ENCODE measurements around a stretch of chr1.

DNA sequence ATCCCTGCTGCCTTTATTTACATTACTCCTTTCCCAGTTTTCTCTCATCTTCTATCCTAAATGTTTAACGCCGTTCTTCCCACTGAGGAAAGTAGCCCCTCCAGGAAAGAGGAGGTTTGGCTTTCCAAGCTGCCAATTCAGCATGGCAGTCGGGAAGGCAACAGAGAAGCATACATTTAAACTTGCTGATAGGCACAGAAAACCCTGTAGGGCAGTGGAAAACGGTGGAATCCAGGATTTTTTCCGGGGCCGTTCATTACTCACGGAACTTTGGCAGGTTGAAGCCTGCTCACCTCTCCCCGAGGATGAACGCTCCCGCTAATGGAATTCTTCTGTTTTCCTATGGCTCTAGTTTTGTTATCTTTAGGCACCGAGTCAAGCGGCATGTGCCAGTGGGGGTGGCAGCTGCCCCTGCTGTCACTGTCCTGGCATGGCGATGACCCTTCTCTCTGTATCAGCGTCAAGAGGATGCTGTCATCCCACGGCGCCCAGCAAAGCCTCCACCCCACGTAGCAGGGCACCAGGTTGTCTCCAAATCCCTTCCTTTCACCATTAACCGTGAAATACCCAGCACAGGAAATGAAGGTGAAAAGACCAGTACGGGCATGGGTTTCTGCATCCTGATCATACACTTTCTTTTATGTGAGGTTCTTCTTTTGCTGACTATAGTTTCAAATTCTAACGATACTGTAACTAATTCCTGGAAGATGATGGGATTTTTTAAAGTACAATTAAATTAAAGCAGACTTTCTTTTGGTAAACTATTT, 48.4 kb downstream of the ZBTB18 start:
- RRBS, result no CpG with 5 or more reads among the region's 20 CpGs

GRCh38 chr1:244234339-244234845, 118.0 kb upstream of the C1orf100 start:
- RRBS, result no CpG with 5 or more reads among the region's 12 CpGs

- RRBS, result no CpG with 5 or more reads among the region's 8 CpGs
Observed at GRCh38 chr1:244705883-244706686, 24.7 kb downstream of the ENSG00000284188 start.

DNA sequence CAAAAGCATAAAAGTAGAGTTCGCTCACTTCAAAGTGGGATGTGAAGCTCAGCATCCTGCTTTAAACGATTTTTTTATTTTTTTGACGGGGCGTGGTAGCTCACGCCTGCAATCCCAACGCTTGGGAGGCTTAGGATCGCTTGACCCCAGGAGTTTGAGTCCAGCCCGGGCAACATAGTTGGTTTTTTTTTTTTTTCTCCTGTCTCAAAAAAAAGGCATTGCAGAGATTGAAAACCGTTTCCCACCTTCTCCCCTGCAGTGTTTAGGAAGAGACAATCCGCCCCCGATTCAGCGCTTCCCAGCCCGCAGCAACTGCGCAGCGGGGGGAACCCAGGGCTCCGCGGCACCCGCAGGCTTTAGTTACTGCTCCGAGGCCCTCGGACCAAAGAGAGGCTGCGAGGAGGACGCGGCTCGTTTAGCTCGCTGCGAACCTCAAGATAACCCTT, 930 bp downstream of the ENSG00000284188 start:
- RRBS, result no CpG with 5 or more reads among the region's 26 CpGs

GRCh38 chr1:244761363-244761675, 30.5 kb upstream of the ENSG00000284188 start:
- RRBS, result no CpG with 5 or more reads among the region's 12 CpGs

DNA sequence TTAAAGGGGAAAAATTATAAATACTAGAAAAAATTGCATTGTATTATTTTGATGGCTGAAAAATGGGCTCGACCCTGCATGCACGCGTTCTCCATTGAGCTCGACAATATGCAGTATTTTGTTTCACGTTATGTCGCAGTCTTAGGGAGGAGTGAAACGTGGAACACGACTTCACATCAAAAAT, 913 bp upstream of the COX20 start:
- RRBS, result no CpG with 5 or more reads among the region's 8 CpGs

GRCh38 chr1:244839717-244839903, 4.2 kb downstream of the COX20 start:
- RRBS, result no CpG with 5 or more reads among the region's 1 CpG

- RRBS, result no CpG with 5 or more reads among the region's 2 CpGs
Observed at GRCh38 chr1:244850391-244850677, 14.0 kb downstream of the HNRNPU start.

- RRBS, result no CpG with 5 or more reads among the region's 10 CpGs
Observed at GRCh38 chr1:244964171-244964987, 5.1 kb upstream of the EFCAB2 start.

GRCh38 chr1:245054019-245054486, 84.6 kb downstream of the EFCAB2 start:
- RRBS, result no CpG with 5 or more reads among the region's 7 CpGs

- RRBS, result no CpG with 5 or more reads among the region's 12 CpGs
Observed at GRCh38 chr1:245088765-245089871, 65.7 kb upstream of the KIF26B start.

DNA sequence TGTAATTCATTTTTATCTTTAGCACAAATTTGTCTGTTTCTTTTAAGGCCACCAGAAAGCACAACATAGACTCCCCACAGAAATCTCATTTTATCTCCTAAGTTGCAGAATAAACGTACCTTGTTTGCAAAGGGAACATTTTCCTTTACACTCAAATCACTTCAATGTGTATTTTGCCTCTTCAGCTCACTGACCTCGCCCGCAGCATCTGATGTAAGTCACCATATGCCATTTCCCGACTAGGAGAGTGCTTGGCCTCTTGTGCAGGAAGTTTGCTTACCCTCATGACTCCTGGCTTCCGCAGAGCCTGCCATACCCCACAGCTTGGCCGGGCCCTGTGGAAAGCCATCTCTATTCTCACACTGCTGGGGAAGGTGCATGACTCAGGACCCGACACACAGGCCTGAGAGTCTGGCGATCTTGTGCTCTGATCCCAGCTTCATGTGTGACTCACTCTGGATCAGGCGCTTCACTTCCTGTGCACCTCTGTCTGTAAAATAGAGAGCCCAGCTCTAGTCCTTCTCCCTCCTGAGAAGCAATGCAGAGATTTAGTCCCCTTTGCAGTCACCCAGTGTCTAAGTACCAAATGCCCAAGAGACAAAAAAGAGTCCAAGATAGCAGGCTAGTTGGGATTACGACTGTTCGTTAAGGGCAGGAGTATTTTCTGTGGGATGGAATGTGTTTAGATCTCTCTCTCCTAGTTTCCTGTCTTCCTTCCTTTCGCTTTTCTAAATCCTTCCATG, 63.0 kb upstream of the KIF26B start:
- RRBS, result no CpG with 5 or more reads among the region's 12 CpGs

DNA sequence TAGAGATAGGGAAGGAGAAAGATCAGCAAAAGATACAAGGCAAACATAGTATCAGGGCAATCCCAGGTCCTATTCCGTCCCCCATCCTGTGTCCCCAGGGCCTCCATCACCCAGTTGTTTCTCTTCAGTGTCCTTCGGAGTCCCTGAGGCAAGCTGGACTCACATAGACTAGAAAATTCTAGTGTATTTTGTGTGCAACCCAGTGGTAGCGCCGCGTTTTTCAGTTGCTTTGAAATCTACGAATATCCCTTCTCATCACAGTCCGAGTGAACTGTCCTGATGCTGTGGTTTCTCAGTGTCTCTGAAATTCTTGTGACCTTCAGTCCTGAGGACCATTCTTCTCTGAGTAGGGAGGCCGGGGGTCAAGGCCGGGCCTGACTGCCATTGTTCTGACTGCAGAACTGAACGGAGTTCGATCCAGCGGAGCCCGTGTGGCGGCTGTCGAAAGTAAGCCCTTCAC, 56.3 kb upstream of the KIF26B start:
- RRBS, result no CpG with 5 or more reads among the region's 15 CpGs

GRCh38 chr1:245157128-245157548, 2.4 kb downstream of the KIF26B start:
- RRBS, result no CpG with 5 or more reads among the region's 15 CpGs

DNA sequence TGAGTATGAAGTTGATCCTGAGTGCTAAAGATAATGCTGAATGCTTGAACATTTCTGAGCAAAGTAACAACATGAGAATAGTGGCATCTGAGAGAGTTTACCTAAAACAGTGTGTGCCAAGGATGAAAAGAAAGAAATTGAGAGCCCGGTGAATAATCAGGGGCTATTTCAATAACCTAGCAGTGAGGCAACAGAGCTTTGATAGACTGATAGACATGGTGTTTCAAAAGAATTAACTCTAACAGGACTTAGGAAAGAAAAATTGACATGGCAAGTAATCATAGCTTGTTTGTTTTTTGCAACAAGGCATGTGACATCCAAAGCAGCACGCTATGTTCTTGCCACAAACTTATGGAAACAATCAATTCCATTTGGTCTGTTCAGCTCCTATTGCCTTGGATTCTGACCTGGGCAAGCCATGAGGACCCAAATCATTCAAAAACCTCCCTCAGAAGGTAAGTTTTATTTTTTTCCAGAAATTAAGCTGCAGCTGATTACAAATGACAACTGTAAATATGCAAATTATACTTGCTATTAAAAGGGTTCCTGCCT, 608.5 kb downstream of the SMYD3 start:
- RRBS, result no CpG with 5 or more reads among the region's 2 CpGs

DNA sequence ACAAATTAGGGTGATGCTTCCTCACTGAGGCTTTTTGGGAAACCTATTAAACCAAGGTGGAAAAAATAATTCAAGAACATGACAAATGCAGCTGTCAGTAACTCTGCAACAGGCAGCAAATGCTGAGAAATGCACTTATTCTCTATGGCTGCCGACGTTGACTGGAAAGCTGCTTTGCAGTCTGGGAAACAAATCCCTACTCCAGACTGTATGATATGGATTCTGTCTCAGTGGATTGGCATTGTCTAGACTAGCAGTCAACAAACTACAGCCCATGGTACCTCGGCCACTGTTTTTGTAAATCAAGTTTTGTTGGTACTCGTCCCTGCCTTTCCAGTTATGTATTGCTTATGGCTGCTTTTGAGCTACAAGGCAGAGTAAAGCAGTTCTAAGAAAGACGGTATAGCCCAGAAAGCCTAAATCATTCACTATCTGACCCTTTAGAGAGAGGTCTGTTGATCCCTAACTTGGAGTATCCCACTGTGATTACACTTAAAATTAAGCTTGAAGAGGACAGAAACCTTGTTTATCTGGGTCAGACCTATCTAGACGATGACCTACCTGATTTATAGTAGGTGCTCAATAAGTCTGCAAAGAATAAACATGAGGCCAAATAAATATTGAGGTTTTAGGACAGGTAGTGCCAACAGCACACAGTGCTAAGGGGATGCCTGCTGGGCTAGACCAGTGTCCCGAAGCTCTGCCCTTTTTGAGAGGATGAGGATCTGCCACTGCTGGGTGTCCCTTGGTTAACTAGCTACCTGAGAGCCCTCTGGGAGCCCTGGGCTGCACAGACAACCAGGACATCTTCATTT, 526.3 kb downstream of the SMYD3 start:
- RRBS, result no CpG with 5 or more reads among the region's 7 CpGs

GRCh38 chr1:246008403-246008952, 498.6 kb downstream of the SMYD3 start:
- RRBS, result no CpG with 5 or more reads among the region's 12 CpGs

DNA sequence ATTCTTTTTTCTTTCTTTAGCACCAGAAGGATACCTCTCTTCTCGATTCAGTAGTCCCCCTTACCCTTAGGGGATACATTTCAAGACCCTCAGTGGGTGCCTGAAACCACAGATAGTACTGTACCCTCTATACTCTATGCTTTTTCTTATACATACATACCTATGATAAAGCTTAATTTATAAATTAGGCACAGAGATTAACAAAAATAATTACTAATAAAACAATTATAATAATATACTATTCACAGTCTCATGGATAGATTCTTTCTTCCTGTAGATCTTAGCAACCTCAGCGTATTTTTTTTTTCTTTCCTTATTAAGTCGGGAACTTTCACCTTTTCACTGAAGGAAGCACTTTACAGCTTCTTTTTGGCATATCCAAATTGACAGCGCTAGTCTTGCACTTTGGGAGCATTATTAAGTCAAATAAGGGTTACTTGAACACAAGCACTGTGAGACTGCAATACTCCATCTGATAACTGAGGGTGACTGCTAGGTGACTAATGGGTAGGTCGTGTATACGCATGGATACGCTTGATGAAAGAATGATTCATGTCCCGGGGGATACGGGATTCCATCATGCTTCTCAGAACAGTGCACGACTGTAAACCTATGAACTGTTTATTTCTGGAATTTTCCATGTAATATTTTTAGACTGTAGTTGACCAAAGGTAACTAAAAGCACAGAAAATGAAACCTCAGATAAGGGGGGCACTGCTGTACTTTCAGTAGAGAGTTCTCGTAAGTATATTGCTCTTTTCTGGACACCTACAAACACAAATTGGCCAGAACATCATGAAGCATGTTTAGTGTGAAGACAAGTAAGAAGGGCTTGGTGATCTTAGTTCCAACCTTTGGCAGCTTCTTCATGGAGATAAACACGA, 364.8 kb downstream of the SMYD3 start:
- RRBS, result no CpG with 5 or more reads among the region's 12 CpGs

DNA sequence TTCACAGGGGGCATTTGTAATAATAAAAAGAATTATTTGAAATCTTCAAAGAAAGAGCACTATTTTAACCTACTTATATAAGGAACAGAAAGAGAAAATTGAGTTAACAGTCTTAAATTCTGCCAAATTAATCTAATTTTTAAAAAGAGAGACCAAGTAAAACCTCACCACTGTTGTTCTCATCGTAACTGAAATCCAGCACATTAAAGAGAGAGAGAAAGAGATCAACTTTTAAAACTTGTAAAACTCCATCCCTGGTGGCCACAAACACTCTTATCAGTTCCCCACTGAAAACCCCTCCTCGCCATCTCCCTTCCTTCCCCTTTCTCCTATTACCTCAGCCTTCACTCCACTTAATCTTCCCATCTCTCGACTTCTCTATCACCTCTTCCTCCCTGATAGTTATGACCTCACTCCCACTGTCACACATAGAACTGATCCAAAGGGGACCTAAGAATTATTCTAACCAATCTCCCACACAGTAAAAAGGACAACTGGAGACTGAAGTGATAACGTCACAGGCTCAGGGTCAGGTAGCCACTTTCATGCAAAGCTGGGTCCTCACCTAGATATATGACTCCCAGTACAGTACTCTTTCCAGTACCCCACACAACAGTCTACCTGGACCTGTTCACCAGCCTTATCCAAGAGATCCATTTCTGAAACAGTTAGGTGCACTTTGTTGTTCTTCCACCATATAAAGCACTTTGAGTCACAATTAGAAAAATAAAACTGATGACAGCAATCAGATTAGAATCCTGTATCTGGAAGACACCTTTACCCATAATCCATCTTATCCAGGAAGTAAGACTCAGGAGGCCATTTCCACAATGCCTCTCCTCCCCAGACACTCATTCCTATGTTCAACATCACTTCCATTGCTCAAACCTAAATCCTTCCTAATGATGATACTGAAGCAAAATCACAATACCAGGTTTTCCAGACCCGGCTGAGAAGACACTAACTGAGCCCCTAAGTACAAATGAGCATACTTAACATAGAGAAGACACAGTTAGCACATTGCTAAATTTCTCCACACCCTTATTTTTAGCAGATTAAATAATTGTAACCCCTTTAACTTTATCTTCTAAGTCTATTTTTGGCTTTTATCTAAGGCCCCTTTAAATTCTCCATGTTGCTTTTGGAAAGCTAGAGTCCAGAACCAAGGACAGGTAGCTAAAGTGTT, 324.7 kb downstream of the SMYD3 start:
- RRBS, result no CpG with 5 or more reads among the region's 5 CpGs

- RRBS, result no CpG with 5 or more reads among the region's 4 CpGs
Observed at GRCh38 chr1:246188071-246188488, 319.0 kb downstream of the SMYD3 start.